Heart (tissue), 3 donors: ENCODE data around the gene ARHGEF38.

GRCh38 chr4:105014367-105014655 is 132.4 kb upstream of the TET2 start:
- RAMPAGE, long total RNA, 2 experiments, result no peak in any of the 2 experiments

DNA sequence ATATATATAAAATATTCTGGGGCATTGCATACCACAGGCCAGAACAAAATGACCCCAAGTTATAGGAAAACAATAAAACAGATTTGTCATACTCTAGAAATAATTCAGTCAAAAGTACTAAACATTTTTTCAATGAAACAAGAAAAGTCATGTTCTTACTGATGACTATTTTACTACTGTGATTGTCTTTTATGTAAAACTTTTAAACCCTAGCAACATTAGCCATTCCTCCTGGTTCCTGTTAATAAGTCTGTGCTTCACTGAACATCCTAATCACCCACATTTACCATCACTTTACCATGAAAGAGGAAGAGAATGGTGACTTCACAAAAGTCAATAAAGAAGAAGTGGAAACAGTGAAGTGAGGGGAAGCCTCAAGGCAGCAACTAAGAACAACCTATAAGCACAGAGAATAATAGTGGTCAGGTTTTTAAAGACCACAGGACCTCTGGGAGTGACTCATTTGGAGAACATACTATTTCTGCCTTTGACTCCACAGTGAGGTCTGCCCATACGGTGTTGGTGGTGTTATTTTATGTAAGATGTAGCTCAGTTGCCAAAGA is 86.2 kb upstream of the TET2 start:
- RAMPAGE, long total RNA, 2 experiments, result no peak in any of the 2 experiments

DNA sequence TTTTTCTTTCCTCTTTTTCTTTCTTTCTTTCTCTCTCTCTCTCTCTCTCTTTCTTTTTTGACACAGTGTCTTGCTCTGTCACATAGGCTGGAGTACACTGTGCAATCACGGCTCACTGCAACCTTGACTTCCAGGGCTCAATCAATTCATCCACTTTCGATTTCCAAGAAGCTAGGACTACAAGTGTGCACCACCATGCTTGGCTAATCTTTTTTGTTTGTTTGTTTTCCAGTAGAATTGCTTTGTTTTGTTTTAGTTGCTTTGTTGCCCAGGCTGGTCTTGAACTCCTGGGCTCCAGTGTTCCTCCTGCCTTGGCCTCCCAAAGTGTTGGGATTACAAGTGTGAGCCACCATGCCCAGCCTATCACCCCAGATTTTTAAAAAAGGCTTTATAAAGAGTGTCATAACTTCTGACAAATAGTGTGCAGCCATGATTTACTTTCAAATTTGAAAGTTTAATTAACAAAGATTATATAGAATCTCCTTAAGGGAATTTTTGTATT is 70.8 kb downstream of the PPA2 start:
- RAMPAGE, long total RNA, 2 experiments, result no peak in any of the 2 experiments

DNA sequence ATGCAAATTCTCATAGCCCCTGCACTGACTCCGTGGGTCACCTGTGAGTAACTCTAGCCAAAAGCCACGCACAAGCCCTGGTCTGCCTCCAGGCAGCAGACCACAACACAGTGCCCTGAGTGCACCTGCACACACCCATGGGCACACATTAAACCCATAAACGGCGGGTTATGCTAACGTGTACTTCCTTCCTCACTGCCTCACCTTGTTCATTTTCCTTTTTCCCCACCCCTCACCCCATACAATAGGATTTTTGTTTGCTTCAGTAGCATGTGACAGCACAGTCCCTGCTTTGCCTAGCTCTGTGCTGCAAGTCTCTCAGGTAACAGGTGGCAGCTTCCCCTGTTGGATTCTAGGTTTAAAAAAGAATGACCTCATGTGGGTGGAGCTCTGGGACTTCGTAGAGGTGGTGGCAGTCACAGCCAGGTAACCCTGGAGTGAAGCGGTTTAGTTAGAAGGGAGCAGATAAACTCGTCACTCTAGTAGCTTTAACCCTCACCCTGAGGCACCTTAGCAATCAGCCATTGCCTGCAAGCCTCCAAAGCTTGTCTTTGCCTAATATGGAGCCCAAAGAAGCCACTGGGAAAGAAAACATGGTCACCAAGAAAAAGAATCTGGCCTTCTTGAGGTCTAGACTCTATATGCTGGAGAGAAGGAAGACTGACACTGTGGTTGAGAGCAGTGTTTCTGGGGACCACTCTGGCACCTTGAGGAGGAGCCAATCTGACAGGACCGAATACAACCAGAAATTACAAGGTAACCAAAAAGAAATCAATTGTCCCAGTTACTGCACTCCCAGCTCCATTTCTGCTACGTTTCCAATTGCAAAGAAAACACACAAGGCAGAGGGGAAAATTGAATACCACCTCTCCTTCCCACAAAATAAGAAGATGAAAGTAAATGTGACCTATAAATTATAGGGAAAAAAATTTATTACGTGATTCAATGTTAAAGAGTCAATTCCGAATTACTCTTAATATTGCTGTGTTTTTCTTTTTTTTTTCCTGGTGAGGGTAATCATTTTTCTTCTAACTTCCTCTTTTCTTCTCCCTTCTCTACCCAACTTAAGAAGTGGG is at the start of gene ARHGEF38:
TSS of gene ARHGEF38 (plus strand) at position 415 of the 1,076 bp plus-strand sequence.
- RAMPAGE, long total RNA, 2 experiments, result no peak in any of the 2 experiments

- RAMPAGE, long total RNA, 2 experiments, result no peak in any of the 2 experiments
These were observed 34.3 kb downstream of the ARHGEF38 start for GRCh38 chr4:105586555-105587287.

- RAMPAGE, long total RNA, 2 experiments, result no peak in any of the 2 experiments
These were observed 62.8 kb downstream of the INTS12 start for GRCh38 chr4:105645714-105646034.

GRCh38 chr4:105895761-105896950 is 885 bp downstream of the NPNT start:
- RAMPAGE, long total RNA, 2 experiments, result no peak in any of the 2 experiments

DNA sequence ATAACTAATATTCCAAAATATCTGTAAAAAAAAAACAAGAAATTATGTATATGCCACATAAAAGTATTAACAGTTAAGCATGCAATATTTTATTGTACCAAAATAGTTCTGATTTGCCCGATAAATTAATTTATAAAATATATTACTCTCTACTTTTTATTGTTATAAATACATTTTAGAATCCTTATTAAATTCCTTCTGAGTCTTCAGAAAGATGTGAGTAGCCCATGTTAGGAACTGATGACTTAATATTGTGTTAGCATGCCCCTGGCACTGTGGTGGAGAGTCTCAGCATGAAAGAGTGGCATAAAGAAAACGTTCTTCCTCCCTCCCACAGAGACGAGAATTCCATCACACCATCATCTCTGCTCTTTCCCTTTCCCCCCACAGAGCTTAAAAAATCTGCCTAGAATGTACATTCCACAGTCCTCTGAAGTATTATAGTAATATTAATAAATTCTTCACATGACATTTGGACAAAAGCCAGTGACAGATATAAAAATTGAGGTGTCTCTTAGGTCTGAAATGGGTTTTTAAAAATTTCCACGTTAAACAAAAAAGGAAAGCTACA is 117.8 kb upstream of the DKK2 start:
- RAMPAGE, long total RNA, 2 experiments, result no peak in any of the 2 experiments

GRCh38 chr4:107633118-107633606 is 86.9 kb downstream of the PAPSS1 start:
- RAMPAGE, long total RNA, 2 experiments, result no peak in any of the 2 experiments

GRCh38 chr4:107826076-107827173 is 1.7 kb downstream of the SGMS2 start:
- RAMPAGE, long total RNA, 2 experiments, result no peak in any of the 2 experiments

GRCh38 chr4:108029194-108029822 is 39.6 kb downstream of the HADH start:
- RAMPAGE, long total RNA, 2 experiments, result no peak in any of the 2 experiments

- RAMPAGE, long total RNA, 2 experiments, result no peak in any of the 2 experiments
These were observed 82.6 kb downstream of the HADH start for GRCh38 chr4:108072021-108072886.

DNA sequence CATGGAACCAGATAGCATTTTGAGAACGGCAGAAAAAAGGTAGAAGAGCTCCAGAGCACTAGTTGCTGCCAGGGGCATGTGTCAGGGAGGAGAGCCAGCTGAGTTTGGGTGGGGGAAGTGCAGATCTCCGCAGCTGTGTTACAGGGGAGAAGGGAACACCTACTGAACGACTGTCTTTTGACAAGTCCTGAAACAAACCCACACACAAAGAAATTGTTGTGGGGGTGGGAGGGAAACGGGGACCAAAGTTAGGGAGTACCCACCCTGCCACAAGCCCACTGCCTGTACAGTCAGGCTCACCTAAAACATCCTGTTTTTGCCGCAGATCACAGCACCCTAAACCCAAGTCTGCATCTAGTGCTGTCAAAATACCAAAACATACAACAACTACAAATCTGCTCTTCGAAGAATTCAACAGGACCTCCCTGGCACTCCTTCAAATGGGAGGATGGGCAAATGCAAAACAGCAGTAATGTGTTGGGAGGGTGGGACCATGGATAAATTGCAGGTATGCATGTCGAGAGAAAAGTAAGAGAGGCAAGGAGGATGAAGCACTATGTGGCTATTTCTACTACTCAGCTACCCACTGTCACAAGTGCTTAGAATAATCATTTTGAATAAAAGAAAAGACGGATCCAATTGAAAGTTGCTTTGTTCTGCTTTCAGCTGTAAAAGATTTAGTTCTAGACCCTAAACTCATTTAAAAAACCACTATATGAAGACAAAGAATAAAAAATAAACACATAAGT is 55.3 kb downstream of the LEF1 start:
- RAMPAGE, long total RNA, 2 experiments, result no peak in any of the 2 experiments

DNA sequence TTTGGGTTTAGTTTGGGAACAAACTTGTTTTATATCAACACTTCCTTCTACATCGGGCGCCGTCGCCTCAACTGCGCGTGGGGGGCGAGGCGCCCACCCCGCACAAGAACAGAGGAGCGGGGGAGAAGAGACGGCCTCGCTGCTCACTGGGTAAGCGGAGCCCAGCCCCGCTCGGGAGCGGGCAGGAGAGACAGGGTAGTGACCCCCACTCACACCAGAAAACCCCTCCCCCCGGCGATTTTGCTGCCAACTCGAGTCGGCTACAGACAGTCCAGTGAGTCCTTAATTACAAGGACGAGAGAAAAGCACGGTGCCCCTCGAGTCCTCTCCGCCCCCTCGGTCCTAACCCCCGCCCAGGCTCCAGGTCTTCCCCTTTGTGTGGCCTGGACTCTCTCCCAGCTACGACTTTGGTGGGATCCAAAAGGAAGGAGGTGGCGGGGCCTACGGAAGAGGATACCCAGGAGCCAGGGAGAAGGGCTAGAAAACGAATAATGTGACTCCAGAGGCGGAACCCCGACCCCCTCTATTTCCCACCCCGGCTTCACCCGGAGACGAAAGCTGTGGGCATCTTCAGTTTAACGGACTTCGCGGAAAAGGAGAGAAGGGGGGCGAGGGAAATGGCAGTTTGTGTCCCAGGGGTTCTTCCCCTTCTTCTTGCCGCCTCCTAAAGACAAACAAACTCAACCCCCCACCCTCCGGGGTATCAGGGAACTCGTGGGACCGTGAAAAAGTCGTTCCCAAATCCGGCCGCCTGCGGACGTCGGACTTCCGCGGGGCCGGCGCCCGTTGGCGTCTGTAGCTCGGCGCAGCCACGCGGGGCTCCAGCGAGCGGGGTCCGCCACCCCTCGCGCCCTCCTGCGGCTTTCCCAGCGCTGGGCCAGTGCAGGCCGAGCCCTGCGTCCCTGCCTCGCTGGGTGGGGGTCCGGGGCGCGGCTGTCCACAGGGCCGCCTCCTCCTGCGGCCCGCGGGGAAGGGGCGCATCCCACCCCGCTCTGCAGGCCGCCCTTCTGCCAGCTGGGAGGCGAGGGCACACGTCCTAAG is 3.4 kb upstream of the LEF1 start:
- RAMPAGE, long total RNA, 2 experiments, result no peak in any of the 2 experiments

DNA sequence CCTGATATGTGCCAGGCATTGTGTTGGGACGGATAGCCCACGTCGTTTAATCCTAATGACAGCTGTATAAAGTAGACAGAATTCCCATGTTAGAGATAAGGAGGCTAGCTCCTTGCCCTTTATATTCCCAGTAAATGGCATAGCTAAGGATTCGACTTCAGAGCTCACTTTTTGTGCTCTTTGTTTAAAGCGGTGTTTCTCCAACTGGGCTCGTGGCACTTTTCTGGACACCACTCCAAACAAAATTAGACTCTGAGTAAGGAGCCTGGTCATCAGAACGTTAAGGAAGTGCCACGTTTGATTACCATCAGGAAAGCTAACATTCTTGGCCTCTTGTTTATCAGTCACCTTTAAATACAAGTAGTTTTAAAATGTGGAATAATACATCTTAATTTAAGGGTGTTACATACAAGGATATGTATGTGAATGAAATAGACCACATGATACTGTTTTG is 1.1 kb downstream of the RPL34 start:
- RAMPAGE, long total RNA, 2 experiments, result no peak in any of the 2 experiments

DNA sequence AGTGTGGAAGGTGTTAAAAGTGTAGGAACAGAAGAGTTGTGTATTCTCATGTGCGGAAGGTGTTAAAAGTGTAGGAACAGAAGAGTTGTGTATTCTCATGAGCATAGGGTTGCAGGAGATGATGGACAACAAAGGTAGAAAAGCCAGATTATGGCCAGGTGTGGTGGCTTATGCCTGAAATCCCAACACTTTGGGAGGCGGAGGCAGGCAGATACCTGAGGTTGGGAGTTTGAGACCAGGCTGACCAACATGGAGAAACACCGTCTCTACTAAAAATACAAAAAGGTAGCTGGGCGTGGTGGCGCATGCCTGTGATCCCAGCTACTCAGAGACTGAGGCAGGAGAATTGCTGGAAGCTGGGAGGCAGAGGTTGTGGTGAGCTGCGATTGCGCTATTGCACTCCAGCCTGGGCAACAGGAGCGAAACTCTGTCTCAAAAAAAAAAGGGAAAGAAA is 2.5 kb downstream of the RPL34 start:
- RAMPAGE, long total RNA, 2 experiments, result no peak in any of the 2 experiments

- RAMPAGE, long total RNA, 2 experiments, result no peak in any of the 2 experiments
These were observed 953 bp upstream of the SEC24B start for GRCh38 chr4:109432557-109433166.

GRCh38 chr4:109814705-109815144 is 837 bp upstream of the GAR1 start:
- RAMPAGE, long total RNA, 2 experiments, result no peak in any of the 2 experiments

DNA sequence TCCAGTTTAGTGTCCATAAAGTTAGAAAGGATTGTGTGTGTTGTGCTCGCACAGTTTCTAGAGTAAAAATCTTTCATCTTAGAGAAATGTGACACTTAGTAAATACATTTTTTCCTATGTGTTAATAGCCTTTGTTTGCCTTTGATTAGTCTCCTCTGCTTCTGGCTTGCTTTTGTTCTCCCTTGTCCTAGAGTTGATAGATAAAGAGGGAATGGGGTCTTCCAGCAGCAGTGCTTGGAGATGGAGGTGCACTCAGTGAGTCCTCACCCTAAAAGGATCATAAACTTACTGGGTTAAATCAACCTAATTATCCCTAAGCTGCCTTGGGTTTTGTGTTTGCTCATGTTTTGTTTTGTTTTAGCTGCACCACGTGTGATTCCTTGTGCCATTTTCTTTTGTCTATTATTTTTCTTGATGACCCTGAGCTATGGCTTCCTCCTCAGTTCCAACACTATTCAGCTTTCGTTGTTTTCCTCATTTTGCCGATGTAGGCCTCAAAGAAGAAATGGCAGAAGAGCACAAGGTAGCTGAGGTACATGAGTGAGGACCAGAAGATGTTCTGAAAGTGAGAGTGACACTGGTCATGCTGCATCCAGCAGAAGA is 138.3 kb downstream of the EGF start:
- RAMPAGE, long total RNA, 2 experiments, result no peak in any of the 2 experiments

GRCh38 chr4:110055009-110055590 is 142.4 kb downstream of the EGF start:
- RAMPAGE, long total RNA, 2 experiments, result no peak in any of the 2 experiments